ENCODE measurements around a stretch of chr20.

- PRO-cap, result no peak
These were observed 46.5 kb downstream of the RALY start for GRCh38 chr20:34040128-34040614.

DNA sequence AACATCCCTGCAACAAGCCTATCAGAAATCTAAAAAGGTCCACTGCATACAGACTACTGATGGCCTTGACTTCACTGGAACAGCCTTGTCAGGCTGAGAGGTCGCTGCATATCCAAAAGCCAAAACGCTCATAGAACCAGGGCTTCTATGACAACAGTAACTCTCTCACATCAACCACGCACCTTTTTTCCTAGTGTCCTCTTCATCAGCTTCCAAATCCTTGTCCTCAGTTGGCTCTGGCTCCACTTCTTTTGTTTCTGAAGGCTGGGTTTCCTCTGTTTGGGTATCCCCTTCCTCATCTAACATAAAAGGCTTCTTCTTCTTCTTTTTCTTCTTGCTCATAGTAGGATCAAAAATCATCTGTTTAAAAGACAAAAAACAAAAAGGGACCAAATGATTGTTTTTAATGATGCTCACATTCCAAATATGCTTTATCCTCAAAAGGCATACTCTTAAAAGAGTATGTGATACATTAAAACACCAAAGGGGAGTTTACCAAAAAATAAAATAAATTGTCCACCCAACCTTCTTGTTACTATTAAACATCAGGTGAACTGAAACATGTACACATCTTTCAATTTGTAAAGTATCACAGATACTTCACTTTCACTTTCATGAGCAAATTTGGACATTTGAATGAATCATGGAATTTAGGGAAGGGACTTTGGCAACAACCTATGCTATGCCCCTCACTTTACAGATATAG lies 6.7 kb downstream of the EIF2S2 start:
- PRO-cap, result no peak

- PRO-cap, result no peak
These were observed 3.8 kb downstream of the AHCY start for GRCh38 chr20:34299172-34300011.

DNA sequence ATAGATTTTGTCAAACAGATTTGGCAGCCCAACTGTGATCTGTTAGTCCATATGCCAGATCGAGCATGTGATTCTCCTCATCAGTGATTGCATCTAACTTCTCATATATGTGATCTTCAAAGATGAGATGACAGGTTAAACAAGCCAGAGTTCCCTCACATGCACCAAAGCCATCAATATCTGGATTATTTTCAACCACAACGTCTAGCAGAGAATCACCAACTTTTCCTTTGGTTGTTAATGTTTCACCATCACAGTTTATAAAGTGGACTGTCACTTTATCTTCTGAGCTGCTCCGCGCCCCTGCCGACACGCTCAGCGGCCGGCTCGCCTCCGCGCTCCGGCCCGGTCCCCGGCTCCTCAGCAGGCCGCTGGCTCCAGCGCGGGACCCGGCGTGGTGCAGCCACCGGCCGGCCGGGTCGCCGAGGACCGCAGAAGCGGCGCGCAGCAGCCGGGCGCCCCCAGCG lies 40.2 kb upstream of the DYNLRB1 start:
- PRO-cap, result no peak

DNA sequence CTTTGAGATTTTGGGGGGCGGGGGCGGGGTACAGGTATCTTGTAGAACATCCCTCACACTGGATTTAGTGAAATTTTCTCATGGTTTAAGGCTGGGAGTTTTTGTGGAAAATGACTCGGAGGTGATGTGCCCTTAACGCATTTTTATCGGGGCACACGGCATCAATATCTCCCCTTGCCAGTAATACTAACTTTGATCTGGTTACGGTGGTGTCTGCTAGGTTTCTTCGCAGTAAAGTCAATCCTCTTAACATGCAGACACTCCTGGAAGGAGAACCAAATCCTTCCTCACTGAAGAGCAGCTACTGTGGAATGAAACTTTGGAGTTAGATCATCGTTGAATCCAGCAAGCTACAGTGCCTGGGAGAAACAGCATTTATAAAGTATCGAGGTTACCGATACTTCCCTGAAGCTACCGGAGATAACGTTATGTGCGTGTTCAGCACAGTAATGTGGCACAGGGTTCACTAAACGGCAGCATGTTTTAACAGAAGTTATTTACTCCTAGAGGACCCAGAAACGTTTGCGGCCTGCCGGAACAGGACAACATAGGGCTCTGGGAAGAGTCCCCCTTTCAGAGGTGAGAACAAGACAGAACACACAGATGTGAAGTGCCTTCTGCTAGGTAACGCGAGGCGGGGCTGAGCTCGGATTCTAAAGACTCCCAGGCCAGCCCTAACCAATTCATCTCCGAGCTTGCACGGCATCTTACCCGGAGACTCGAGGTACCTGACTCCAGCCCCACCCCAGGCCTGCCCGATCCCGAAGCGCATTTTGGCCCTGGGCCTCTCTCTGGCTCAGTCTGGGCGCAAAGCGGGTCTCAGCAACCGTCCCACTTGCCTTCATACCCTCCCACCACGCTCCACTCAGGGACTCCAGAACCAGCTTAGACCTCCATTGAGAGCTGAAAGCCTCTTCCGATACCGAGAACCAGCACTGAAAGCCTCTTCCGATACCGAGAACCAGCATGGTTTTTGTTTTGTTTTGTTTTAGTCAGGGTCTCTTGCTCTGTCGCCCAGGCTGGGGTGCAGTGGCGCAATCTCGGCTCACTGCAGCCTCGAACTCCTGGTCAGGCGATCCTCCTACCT lies 957 bp upstream of the DYNLRB1 start:
- PRO-cap, result no peak

- PRO-cap, result no peak
These were observed 8.4 kb downstream of the TP53INP2 start for GRCh38 chr20:34712219-34713174.

DNA sequence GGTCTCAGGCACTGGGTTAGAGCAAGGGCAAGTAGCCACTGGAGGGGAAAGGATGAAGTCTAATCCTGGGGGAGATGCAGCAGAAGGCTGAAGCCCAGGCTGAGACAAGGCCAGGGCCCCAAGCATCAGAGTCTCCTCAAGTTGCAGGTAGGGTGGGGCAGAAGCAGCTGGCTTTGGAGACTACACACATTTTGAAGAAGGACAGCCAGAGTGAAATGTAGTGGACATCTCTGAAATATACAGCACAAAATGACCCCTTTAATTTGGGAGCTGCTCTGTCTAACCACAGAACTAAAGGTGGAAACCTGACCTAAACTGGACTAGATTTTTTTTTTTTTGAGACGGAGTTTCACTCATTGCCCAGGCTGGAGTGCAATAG lies 9.6 kb downstream of the TP53INP2 start:
- PRO-cap, result no peak

DNA sequence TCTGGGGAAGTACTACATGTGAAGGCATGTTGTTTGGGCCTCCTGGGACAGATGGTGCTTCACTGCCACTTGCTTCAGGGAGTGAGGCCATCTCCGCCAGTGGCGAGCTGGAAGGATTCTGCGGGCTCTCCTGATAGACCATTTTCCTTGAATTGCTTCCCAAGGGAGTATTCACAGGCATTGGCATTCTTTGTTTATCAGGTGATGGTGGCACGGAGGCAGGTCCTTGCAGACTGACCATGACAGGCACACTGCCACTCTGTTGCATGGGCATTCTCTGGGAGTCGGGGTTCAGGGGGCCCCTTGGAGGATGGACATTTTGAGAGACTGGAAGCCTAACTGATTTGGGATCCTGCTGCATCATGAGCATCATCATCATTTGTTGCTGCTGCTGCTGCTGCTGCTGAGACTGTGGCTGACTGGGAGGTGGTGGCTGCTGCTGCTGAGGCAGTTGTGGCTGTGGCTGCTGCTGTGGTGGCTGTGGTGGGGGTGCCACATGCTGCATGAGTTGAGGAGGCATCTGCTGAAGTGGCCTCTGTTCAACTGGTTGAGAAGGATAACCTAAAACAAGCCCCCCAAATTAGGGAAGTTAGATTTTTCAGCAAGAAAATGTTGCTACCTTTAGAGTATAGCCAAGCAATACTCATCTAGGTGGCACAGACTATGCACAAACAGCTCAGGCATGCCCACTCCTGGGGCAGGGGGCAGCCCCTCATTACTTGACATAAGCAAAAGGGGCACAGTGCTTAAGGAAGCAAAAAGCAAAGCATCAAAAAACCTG lies 38.8 kb downstream of the TP53INP2 start:
- PRO-cap, result no peak

GRCh38 chr20:34873981-34874406 lies 1.3 kb upstream of the GGT7 start:
- PRO-cap, result no peak

- PRO-cap, result no peak
These were observed 14.9 kb downstream of the ACSS2 start for GRCh38 chr20:34891194-34891812.

DNA sequence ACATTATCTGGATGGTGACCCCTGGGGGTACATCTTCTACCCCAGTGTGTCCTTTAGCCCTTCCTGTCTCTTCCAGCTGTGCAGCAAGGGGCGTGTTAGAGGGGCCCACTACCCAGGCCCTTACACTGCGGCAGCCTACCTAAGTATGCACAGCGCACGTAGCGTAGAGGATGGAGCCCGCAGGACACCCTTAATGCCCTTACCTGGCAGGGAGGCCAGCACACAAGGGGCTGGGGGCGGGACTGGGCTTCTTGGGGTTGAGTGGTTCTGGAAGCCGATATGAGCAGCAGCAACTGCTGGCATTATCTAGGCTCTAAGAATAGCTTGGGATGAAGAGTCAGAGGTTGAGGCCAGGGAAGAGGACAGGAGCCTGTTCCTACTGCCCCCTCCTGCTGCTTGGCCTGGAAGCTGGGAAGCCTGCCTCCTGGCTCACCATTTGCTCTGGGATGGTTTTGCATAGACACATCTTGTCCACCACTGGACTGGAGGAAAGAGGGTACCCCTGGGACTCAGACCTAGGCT lies 13.0 kb downstream of the MYH7B start:
- PRO-cap, result no peak

GRCh38 chr20:34978359-34978948 lies 22.8 kb downstream of the MYH7B start:
- PRO-cap, result no peak

- PRO-cap, result no peak
These were observed 28.3 kb downstream of the MYH7B start for GRCh38 chr20:34983780-34984473.

DNA sequence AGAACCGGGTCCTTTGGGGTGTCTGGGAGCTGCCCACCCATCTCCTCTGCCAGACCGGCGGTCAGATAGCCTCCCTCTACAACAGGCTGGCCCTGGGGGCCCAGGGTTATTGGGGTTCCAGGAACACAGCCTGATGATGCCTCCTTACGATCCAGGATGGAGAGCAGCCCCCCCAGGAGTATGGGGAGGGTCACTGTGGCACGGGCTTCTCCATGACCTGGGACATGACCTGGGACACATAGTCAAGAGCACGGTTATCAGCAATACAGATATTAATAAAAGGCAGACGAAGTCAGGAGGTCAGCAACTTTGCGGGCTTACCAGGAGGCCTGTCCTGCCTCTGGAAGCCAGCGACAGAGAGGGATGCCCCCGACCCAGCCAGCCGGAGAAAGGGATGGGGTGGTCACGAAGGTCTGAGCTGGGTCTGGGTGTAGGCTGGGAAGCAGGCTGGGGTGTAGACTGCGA lies 821 bp downstream of the MMP24OS start:
- PRO-cap, result no peak

- PRO-cap, result no peak
These were observed 5.0 kb upstream of the FAM83C start for GRCh38 chr20:35297144-35297606.

DNA sequence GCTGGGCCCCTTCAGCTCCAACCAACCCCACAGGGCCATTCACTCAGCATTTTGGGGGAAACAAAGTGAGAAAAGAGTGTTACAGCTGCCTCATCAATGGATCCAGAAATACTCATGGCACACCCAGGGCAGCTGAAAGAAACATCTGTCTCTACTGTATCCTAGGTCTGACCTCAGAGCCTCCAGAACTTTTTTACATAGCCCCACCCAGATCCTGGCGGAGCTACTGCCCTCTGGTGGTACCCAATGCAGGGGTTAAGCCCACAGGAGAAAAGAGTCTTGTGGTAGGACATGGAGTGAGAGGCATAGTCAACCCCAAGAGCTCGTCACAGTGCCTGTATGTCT lies 37.2 kb upstream of the FAM83C start:
- PRO-cap, result no peak

GRCh38 chr20:35434409-35434729 lies 3.7 kb downstream of the GDF5 start:
- PRO-cap, result no peak

GRCh38 chr20:35437395-35437594 lies 733 bp downstream of the GDF5 start:
- PRO-cap, result no peak

- PRO-cap, result no peak
These were observed 18.8 kb downstream of the CEP250 start for GRCh38 chr20:35474109-35474726.

GRCh38 chr20:35493298-35493627 lies 36.2 kb downstream of the C20orf173 start:
- PRO-cap, result no peak